Measurements from ENCODE around the gene RHCG.

DNA sequence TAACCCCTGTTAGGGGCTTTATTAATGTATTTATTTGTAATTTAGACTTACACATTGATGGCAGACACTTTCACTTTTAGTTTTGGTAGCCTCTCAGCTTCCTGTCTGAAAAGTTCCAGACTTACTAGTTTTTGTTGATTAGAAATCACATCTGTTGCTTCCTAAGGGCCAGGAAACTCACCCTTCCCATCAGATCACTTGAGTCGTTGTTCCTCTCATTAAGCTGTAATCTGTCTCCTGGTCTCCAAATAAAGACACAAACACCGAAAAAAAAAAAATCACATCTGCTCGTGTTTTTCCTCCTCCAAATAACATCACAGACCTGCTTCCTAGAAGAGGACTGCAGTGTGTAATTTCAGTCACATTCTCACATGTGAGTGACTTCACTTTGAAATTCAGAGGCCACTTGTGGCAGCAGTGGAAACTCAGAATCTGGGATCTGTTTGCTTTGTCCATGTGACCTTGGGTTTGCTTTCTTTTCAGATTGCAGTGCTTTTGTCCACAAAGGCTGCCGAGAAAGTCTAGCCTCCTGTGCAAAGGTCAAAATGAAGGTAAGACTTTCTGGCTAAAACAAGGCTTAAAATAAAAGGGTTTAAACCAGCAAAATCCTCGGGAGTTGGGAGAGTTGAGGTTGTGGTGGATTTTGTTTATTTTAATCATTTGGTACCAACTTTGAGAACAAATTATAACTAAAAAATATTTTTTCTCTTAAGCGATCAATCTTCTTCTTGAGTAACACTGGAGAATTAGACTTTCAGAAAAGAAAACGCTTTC lies 87.0 kb downstream of the KLHL25 start:
- RRBS = no CpG with 5 or more reads among the region's 7 CpGs

- RRBS = no CpG with 5 or more reads among the region's 13 CpGs
Observed at GRCh38 chr15:85772501-85773297, 22.0 kb downstream of the KLHL25 start.

DNA sequence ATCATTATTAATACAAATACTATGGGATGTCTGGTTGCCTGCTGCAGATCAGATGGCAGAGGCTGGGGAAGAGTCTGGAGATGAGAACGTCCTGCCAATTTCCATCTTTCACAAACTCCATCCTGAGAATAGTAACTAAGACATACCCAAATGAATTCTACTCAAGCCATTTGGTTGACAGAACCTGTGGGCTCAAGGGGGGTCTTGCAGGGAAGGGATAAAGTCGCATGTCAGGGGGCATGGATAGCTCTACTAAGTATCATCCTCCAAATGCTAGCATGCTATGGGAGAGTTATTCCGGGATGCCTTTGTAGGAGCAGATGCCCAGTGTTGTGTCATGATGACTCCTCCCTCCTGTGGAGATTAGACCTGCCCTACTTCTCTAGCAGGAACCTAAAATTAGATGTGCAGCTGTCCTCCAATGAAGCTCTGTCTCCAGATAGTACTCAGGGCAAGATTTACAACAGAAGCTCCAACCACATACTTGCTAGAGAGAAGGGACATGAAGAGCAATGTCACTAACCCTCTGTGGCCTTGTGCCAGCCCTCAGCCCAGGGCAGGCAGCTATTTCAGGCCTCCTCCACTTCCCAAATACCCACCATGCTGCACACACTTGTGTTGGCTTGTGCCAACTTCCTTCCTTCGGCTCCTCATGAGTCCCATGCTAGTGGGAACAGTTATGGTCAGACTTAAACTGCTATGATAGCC lies 82.5 kb downstream of the AGBL1 start:
- RRBS = no CpG with 5 or more reads among the region's 4 CpGs

DNA sequence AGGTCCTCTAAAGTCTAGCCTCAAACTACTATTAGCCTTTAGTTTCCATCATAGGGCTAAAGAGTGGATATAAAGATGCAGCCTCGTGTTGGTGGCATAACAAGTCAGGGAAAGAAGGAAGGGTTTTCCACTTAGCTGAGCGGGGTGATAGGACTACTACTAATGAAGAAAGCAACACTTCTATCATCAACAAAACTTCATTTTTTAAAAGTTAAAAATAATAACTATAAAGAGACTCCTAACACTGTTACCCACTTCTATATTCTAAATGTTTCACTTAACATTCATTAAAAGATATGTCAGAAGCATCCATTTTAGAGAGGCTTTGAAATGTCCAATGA lies 1084.3 kb downstream of the AGBL1 start:
- RRBS = no CpG with 5 or more reads among the region's 2 CpGs

- RRBS = no CpG with 5 or more reads among the region's 10 CpGs
Observed at GRCh38 chr15:87463672-87463941, 792.9 kb downstream of the NTRK3 start.

GRCh38 chr15:87576321-87577275 lies 679.9 kb downstream of the NTRK3 start:
- RRBS = no CpG with 5 or more reads among the region's 3 CpGs

- RRBS = no CpG with 5 or more reads among the region's 1 CpG
Observed at GRCh38 chr15:87951302-87951564, 305.3 kb downstream of the NTRK3 start.

DNA sequence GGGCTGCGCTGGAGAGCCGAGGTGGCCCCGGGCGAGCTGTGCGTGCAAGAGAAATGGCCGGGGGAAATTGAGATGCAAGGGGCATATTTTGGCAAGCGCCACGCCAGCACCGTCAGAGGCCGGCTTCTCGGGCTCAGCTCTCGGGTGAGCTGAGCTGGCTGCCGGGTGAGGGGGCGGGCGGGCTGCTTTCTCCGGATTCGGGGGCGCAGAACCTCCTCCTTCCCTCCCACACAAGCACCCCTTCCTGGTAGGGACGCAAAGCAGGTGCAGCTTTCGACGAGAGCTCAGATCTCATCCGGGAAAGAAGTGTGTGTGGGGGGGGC lies 1.0 kb upstream of the NTRK3 start:
- RRBS = 8% methylated on average over 14 of the region's 22 CpGs

DNA sequence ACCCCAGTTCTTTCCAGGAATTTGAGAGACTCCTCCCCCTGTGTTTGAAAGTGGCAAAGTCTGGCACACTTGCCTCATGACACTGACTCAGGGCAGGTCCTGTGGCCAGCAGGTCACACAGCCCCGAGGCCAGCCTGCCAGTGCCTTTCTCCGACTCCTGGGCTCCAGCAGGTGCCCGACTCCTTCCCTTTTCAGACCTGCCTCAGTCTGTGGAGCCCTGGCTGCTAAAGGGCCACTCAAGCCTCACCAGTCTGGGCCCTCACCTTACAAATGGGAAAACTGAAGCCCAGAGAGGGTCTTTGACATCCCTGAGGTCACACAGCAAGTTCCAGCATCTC lies 10.0 kb downstream of the ISG20 start:
- RRBS = no CpG with 5 or more reads among the region's 3 CpGs

DNA sequence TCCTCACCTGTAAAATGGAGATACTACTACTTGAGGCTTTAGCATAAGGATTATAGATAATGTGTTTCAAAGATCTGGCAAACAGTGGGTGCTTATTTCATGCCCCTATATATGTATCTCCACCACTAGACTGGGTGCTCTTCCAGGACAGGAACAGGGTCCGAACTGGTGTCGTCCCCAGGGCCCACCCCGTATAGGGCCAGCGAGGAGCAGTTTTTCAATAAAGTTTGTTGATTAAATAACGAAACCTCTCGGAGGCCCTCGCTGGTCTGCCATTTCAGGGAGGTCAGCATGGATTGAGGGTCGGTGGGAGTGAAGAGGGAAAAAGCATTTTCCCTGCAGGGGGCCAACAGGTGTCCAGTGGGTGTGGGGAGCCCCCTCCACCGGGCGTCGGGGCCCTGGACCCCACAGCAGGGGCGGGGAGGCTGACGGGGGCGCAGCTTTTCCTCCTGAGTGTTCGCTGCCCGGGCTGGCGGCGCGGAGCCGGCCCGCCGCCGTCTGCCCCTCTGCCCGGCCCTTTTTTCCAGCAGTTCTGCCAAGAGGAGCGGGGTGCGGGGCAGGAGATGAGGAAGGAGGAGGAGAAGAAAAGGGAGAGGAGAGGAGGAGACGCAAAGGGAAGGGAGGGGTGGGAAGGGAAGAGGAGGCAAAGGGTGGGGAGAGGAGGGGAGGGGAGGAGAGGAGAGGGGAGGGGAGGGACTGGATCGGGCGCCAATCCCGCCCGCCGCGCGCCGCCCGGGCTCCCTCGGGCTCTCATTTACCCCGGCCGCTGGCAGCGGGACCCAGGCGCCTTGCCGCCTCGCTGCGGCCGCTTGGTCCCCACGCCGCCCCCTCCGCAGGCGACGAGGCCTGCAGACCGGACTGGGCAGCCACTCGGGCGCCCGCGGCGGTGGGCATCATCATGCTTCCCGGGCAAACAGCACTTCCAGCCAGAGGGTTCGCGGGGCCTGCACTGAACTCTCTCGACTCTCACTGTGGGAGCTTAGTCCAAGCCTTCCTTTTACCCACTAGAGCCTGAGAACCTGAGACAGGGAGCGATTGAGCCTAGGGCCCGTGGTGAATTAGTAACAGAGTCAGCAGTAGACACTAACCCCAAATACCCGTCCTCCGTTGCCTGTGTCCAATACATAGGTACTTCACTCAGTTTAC lies 66.3 kb downstream of the ISG20 start:
- RRBS = 5% methylated on average over 23 of the region's 64 CpGs

GRCh38 chr15:88716822-88717224 lies 78.0 kb downstream of the ISG20 start:
- RRBS = no CpG with 5 or more reads among the region's 12 CpGs

DNA sequence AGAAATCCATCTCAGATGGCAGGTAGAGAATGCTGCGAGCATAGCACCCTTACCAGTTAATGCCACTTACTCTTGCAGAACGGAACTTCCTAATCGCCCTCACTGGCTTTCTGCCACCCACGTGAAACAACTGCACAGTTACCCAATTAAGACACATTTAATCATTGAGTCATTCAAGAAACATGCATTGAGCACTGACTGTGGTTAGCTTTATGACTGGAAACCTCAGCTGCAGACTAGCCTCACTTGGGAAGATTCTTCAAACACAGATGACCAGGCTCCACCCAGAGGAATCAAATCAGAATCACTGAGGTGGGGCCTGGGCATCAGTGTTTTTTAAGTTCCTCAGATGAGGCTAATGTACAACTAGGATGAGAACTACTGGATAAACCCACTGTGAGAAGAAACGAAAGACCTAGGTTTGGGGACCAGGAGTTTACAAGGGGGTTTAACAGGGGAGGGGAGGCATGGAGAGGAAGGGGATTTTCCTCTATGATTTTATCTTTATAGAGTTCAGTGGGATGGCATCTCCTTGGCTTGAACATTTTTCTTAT lies 5.7 kb upstream of the MFGE8 start:
- RRBS = no CpG with 5 or more reads among the region's 5 CpGs

DNA sequence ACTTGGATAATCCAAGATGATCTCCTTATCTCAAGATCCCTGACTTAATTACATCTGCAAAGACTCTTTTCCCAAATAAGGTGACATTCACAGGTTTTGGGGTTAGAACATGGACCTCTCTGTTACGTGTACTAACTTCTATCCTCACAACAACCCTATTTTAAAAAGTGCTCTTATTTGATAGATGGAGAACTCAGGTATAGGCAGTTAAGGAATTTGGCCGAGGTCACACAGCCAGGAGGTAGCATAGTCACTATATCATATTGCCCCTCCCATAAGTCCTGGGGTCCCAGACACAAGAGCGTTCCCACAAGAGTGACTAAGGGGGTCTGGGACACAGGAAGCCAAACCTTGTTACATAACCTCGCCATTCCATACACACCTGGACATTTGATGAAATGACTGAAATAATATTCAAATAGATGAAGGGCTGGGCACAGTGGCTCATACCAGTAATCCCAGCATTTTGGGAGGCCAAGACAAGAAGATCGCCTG lies 70.1 kb upstream of the MFGE8 start:
- RRBS = no CpG with 5 or more reads among the region's 5 CpGs

DNA sequence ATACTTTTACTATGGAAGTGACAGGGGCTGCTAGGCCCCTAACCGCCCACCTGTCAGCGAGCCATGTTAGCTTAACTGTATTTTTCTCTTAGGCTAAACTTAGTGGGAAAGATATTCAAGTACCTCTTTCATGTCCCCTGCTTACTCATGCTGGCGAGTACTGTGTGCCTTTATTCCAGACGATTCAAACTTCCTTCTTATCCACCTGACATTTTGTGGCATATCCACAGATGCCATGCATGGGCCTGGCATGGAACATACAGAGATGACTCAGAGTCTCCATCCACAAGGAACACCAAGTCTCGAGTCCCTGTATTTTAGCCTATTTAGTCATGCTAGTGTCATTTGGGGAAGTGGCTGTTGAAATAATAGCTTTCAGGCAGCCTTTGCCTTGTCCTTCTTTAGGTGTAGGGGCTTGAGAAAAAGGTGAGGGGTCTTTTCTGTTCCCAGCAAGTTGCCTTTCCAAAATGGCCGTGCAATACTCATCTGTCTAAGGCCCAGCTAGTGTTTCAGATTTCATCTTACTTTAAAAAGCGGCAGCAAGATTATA lies 53.5 kb downstream of the RLBP1 start:
- RRBS = no CpG with 5 or more reads among the region's 7 CpGs

- RRBS = 6% methylated on average over 48 of the region's 100 CpGs
Observed at GRCh38 chr15:89378364-89379416, 44.1 kb upstream of the POLG start.

DNA sequence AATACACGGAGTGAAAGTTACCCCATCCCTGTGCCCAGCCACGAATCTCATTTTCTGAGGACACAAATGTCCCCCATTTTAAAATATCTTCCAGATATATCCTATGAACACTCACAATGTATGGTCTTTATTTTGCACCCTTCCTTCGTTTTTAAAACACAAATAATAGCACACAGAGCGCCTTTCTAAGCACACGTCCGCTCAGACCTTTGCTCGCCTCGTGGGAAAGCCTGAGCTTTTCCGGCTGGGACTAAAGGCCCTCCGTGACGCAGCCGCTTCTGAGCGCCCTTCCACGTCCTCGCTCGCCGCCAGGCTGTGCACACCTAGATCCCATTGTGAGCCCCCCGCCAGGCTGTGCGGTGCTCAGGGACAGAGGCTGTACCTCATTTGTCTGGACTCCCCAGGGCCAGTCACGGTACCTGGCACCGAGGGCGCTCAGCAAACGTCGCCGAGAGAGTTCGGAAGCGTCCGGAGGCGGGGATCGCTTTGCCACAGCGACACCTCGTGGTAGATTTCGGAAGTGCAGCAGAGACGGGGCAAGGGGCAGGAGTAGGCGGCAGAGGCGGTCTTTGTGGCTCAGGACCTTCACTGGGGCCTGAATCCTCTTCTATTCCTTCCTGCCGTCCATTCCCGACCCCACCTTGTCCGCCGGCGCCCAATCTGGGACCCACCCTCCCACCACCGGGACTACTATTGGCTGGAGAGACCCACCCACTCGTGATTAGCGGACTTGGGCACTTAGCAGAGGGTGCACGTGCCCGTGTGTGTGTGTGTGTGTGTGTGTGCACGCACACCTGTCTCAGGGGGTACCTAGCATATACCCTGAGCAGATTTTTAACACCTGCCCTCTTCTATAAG lies 65.8 kb downstream of the RHCG start:
- RRBS = no CpG with 5 or more reads among the region's 47 CpGs

DNA sequence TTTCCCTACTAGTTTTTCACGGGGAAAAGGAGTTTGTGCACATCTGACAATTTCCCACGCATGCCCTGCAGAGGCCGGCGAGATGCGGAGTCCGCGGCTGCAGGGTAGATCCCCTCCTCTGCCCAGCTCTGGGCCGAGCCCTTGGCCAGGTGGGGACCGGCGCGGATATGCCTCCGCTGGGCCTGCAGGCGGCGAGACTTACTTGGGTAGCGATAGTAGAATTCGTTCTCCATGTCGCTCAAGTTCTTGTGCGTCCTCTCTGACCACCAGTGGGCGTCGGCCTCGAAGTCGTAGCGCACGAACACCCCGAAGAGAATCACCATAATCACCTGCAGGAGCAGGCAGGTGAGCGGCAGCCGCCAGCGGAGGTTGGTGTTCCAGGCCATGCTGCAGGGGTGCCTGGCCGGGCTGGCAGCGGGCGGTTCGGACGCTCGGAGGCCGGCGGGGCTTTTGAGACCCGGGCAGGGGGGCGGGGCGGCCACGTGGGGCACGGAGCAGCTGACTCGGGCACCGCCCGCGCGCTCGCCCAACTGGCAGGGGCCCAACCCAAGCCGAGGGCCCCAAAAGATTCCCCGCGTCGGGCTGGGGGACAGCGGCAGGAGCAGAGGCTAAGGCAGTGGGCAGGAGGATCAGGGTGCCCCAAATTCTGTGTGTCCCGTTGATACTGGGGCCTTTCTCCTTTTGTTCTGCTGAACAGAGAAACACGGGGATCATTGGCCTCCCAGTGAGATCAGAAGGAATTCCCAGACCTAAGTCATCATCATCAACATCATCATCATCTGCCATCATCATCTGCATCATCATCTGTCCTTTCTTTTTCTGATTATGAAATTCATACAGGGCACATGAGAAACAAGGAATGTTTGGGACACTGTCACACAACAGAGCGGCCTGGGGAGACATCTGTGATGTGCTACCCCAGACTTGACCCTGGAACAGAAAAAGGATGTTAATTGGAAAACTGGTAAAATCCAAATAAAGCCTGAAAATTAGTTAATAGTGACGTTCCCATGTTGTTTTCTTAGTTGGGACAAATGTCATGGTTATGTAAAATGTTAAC lies at the start of gene RHCG:
TSS of gene RHCG (minus strand) at position 425 of the 1,060 bp plus-strand sequence.
- RRBS = 8% methylated on average over 16 of the region's 56 CpGs

DNA sequence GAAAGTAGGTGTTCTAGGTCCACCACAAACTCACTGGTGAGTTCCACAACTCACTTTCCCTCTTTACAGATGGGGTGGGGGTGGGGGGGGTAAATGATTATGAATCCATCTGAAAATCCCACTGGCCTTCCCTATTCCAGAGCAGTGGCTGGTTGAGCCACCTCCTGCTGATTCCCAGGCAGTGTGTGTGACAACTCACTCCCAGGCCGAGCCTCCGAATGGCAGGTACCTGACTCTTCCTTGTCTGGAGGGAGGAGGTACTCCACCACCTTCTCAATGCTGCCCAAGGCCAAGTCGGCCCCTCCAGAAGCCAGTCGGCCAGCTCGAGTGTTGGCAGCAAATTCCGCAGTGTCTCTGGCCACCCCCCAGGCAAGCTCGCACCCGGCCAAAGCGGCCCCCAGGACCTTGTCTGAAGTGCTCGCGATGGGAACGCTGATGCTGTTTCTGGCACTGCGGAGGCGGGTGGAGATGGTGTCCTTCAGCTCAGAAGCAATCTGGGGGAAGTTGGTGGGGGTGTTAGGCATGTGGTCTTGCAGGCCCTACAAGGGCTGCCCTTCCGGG lies 9.3 kb downstream of the PLIN1 start:
- RRBS = no CpG with 5 or more reads among the region's 15 CpGs

DNA sequence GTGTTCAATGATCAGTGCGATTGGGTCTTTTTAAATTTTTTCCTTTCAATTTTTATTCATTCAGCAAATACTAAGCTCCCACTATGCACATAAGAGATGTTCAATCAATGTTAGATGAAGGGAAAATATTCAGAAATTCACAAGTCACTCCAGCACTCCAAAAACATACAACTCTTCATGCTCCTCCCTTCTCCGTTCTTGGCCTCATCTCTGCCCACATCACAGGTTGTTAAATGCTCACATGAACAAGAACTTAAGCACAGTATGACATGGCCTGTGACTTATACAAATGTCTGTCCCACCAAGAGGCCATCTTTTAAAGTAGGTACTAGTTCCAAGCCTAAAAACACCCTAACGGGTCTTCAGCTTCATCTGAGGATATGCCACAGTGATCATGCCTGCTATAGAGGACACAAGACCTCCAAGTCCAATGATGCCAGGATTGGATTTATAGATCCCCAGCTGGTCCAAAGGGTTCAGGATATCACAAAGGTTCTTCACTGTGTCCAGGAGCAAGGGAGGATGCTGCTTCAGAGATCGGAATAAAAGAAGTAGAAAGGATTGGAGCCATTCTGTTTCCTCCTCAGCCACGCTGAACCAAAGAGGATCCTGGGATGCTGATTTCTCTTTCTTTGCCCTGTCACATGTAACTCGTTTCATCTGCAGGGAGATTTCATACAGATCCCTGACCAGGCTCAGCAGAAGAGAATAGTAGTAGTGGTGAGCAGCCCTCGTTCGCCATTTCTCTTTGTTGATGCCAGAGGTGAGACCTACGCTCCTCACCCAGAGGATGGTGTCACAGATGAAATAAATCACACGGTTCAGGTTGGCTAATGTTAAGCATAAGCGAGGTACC lies 4.1 kb upstream of the PLIN1 start:
- RRBS = no CpG with 5 or more reads among the region's 11 CpGs

- RRBS = no CpG with 5 or more reads among the region's 26 CpGs
Observed at GRCh38 chr15:89791902-89792779, 16.0 kb downstream of the MESP2 start.

Measured in AG08470 (cell line).